Glomerular endothelial cell (primary cell): Measurements from ENCODE around the genes MCHR1 and RANGAP1.

DNA sequence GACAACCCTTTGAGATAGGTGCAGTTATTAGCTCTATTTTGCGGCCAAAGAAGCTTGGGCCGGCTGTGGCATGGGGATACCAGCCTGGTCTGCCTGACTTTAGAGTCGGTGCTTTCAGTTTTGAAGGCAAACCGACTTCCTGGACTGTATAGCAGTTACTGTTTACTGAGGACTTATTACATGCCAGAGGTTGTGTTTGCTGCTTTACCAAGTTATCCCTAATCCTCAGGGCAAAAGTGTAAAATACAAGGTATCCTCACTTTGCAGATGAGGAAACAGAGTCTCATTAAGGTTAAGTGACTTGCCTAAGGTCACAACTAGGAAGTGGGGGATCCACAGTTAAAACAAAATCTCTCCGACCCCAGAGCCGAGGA is 22.8 kb downstream of the FAM83F start:
- RAMPAGE, long total RNA = no peak

GRCh38 chr22:40040877-40041739 is 46.4 kb downstream of the FAM83F start:
- RAMPAGE, long total RNA = no peak

- RAMPAGE, long total RNA = no peak
Observed at GRCh38 chr22:40042870-40043553, 48.3 kb downstream of the FAM83F start.

- RAMPAGE, long total RNA = no peak
Observed at GRCh38 chr22:40055471-40056091, 60.8 kb downstream of the FAM83F start.

DNA sequence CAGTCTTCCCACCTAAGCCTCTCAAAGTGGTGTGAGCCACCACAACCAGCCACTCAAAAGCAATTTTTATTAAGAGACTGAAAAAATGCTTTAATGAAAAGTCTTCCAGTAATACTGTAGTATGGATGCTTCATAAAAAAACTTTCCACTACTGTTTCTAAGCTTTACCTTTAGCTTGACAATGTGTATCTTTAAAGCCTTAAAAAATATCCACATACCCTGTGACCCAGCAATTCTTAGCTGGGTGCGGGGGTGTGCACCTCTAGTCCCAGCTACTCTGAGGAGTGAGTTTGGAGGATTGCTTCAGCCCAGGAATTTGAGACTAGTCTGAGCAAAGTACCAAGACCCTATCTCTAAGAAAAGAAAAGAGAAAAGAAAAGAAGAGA is 81.9 kb downstream of the FAM83F start:
- RAMPAGE, long total RNA = no peak

DNA sequence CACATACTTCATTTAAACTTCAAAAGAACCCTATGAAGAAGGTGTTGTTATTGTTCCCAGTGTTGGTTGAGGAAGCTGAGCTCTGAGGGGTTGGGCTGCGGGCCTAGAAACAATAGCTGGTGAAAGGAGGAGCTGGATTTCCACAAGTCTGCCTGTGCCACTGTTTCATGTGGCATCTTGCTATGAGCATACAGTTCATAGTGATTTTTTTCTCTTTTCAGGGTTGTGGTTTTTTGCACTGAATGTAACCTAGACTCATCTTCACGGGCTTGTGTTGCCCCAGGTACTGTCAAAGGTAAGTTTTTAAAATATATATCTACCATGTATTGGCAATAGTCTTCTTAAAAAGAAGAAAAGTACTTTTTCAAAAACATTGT is 60.9 kb upstream of the TNRC6B start:
- RAMPAGE, long total RNA = no peak

DNA sequence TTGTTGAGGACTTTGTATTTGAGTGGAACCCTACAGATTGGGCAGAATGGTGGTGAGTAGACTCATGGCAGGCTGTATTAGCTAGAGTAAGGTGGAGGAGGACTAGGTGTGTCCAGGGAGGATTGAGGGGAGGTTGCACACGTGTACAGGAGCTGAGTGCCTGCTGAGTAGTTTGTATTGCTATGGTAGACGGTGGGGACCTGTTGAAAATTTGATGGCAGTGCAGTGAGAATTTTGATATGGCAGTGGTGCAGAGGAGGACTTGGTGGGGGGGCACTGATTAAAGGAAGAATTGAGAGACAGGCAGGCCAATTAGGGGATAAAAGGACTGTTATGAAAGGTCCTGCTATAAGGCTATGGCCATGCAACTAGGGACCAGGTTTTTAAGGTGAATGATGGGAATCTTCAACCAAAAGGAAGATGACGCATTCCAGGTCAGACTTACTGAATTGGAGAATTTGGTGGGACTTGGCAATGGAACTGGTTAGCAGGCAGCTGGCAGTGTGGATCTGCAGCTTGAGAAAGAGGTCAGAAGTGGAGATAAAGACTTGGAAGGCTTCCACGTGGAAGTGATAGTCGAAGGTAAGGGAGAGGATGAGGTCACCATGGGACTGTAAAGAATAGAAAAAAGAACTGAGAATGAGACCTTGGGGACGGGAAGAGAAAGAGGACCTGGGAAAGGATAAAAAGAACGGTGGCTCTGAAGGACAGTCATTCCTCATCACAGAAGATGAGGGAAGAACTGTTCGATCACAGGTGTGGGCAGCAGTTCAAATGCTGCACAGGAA is 8.0 kb downstream of the TNRC6B start:
- RAMPAGE, long total RNA = no peak

GRCh38 chr22:40289215-40289652 is 57.1 kb upstream of the ADSL start:
- RAMPAGE, long total RNA = no peak

- RAMPAGE, long total RNA = no peak
Observed at GRCh38 chr22:40327329-40327935, 18.9 kb upstream of the ADSL start.

DNA sequence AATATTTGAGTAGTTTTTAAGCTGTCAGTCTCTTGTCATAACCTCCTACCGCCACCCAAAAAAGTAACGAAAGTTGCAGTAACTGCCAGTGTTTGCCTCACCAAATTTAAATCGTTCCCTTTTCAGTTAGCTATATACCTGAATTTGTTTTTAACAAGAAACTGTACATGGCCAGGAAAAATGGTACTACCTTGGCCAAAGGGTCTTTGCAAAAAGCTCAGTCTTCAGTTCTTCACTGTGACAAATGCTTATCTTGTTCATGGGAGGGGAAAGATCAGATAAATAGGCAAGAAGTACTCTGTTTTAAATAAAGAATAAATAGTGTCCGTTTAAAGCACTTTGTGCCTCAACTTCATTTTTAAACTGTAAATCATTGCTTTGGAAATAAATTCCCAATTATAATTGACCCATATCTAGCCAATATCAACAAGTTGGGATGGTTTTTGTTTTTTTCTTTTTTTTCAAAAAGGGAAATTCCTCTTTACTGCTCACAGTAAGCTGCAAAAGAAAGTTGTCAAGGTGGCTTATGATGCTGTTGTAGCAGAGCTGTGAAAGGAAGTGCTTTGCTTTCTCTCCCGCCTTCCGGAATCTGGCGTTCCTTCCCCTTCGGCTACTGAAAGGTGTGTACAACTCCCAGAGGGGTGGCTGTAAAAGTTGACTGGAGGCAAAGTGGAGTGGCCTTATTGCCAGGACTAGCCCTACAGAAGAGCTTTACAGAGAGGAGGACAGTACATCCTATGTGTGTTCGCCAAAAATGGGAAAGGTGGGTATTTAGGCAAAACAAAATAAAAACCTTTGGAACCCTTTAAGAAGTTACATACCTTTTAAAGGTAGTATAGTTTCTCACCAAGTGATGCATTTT is 16.3 kb upstream of the ADSL start:
- RAMPAGE, long total RNA = no peak

- RAMPAGE, long total RNA = no peak
Observed at GRCh38 chr22:40385009-40385814, 14.8 kb downstream of the SGSM3 start.

DNA sequence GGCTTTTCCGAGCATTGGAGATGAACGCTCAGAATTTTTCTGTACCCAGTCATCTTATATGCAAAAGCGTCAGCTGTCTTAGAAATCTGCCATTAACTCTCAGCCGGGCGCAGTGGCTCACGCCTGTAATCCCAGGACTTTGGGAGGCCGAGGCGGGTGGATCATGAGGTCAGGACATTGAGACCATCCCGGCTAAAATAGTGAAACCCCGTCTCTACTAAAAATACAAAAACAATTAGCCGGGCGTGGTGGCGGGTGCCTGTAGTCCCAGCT is 78.4 kb downstream of the SGSM3 start:
- RAMPAGE, long total RNA = no peak

DNA sequence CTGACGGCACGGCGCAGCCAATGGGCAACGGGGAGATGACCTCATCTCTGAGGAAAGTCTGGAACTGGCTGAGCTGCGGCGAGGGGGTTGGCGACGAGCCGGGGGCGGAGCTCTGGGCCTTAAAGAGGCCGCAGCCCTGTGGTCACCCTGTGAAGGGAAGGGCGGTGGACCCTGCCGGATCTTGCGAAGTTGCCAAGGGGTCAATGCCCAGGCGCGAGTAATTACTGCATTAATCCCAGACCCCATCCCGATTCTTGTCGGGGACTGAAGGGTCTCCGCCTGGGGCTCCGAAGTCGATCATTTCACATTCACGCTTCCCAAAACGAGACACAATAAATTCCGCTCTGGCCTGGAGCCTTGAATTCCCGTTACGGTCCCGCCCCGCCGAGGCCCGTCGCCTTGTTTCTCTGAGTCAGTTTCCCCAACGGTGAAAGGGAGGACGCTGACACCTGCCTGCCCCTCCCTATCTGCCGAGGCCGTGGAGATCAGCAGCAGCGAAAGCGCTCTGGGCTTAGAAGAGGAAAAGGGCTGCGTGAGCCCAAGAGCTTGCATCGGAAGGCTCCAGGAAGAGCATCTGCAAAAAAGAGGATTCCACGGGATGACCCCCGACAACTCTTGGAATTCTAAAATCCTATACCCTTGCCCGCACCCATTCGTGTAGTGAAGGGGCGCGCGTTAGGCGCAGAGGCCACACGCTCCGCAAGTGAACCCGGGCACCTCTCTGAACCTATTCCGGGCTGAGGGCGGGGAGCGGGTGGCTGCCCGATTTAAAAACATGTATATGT is 555 bp upstream of the MRTFA start:
- RAMPAGE, long total RNA = no peak

DNA sequence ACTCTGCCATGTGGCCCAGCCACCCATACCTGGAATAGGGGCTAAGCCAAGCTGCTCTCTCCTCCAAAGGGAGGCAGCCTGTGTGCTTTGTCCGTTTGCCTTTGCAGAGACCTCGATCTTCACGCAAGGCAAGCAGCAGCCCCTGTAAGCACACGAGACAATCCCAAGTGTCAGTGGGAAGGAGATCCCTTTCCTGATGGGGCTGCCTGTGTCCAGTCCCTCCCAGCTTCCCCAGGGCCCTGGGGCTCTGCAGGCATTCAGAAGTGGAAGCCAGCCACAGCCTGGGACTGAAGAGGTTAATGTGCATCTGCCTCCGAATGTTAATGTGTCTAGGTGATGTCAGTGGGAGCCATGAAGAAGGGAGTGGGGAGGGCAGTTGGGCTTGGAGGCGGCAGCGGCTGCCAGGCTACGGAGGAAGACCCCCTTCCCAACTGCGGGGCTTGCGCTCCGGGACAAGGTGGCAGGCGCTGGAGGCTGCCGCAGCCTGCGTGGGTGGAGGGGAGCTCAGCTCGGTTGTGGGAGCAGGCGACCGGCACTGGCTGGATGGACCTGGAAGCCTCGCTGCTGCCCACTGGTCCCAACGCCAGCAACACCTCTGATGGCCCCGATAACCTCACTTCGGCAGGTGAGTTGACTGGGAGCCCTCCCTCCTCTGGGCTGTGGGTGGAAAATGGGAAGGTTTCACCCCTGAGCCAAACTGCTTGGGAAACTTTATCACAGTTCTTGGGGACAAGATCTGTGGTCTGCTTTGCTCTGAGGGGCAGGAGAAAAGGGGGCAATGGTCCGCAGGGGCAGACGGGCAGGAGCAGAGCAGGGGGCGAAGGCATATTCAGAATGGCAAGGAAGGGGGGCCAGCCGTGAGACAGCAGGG is at the start of gene MCHR1:
Gene MCHR1 (plus strand): TSS at position 375 of the 871 bp plus-strand sequence.
- RAMPAGE, long total RNA = no peak

DNA sequence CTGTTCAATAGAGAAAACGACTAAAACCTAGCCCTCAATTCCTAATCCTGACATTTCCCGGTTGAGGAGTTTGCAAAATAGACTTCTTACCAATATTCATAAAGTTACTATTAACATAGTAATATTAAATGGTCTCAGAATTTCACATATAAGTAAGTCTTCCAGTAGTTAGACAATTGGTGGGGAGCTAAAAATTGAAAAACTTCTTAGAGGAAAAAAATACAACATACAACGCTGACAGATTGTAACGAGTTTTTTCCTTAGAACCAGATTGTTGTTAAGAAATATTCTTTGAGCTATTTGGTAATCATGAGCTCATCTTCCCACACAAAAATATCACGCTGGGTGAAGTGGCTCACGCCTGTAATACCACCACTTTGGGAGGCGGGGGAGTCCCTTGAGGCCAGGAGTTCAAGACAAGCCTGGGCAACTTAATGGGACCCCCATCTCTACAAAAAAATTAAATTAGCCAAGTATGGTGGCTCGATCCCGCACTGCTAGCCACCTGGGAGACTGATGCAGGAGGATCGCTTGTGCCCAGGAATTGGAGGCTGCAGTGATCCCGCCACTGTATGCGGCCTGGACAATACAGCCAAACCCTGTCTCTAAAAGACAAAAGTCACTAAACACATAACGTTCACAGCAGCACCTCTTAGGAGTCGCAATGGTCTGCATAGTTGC is 1.5 kb downstream of the ST13 start:
- RAMPAGE, long total RNA = no peak

DNA sequence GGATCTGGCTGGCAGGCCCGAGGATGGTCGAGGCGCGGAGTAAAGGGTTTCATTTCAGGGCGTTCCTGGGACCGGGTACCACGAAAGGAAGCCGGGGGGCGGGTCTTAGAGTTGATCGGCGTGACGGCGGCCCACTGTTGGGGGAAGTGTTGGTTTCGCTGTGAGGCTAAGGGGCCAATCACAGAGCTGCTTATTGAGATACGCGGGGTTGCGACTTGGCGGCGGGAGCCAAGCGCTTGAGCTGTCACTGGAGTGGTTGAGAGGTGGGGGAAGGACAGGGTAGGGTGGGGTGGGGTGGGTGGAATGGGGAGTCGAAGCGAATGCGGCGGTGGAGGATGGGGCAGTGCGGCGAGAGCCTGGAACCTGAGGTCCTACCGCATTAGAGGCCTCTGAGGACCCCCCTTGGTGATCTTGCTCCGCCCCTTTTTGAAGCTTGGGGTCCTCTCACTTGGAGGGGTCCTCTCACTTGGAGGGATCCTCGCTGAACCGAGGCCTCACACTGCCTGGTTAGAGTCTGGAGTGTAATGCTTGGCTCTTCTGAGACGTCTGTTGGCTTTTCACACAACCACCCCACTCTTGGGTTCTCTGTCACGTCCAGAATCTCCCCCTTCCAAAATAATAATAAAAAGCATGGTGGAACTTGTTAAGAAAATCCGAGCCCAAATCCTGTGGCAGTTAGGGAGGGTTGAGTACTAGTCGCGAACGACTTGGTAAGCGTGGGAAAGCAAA is 507 bp downstream of the RBX1 start:
- RAMPAGE, long total RNA = no peak

GRCh38 chr22:40953257-40953991 is 2.2 kb downstream of the RBX1 start:
- RAMPAGE, long total RNA = no peak

- RAMPAGE, long total RNA = no peak
Observed at GRCh38 chr22:41093910-41094660, 1.7 kb downstream of the EP300 start.

DNA sequence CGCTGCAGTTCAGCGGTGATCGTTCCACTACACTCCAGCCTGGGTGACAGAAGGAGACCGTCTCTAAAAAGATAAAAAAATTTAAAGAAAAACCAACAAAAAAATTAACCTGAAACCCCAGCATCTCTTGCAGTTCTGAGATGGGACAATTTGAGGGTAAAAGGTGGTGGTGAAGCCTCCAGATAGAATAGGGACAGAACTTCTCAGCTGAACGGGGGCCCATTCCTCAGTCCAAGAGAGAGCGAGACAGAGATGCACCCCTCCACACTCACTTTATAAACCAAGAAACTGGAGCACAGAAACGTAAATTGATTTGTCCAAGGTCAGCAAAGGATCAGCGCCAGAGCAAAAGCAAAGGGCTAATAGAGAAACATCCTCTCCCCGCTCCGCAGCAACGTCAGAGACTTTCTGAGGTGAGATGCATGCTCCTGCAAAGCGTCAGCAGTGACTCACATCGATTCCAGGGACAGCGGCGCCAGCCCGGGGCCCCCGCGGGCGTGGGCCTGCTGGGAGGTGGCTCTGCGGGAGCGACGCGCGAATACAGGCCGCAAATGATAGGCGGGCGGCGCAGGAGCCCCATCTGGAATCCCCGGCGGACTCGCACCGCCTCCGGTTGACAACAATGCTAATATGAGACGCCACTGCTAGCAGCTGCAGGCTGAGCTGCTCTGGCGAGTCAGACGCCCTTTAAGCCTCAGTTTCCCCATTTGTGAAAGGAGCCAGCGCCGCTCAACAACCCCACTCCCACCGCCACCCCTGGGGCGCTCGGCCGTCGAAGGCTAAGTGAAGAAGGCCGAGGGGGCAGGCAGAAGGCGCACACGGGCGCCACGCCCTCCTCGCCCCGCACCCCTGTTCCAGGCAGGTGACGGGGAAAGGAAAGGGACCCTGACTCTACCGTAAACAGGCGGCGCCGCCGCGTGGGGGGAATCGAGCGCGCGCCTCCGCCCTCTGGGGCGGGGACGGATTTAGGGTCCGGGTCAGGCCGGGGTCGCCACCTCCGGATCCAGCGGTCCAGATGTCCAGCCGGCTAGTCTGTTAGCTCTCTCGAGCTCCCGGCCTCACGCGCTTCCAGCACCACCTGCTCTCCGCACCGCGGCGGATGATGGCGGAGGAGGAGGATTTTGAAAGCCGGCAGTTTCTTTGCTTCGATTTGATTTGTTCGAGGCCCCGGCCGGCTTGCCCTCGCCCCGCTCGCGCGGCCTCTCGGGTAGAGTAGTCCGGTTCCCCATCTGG is at the start of gene RANGAP1:
Gene RANGAP1 (minus strand): TSS at position 1,097 of the 1,233 bp plus-strand sequence.
- RAMPAGE, long total RNA = start-site peak on the minus strand centred at position 1,109 of the sequence, 45 bp wide, 684 and 1,053 reads in 2 replicates

- RAMPAGE, long total RNA = no peak
Observed at GRCh38 chr22:41286324-41287274, 612 bp upstream of the RANGAP1 start.